LUHMES (cell line): ENCODE measurements around a stretch of chrX.

- PRO-cap: no peak
Measured at GRCh38 chrX:65197714-65198269, 163.2 kb downstream of the ZC3H12B start.

GRCh38 chrX:65531102-65531502 lies 3.5 kb downstream of the LAS1L start:
- PRO-cap: no peak

DNA sequence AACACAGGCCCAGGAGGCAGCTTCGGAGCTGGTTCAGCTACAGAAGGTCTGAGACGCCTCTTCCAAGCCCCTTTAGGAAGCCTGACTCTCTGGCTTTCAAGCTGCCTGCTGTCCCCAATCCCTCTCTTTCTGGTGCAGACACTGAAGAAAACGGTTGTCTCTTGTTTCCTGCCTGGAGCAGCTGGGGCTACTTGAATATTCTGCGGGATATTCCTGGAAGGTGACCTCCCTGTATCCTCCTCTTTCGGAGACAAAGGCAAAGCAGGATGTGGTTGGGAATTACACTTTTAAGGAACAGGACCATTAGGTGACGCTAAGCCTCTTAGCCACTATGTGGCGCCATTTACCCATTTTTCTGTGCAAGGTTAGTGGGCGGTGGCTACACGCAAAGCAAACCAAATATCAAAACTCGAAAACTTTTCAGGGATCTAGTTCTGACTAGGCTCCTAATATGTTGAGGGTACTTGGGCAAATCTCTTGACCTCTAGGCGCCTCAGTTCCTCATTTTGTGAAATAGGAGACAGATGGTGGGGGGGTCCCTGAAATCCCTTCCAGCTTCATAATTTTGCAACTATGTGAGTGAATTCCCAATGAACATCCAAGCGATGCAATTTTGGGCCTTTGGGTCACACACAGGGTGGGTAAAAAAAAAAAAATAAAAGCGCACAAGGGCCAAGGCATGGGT lies 47.3 kb upstream of the LAS1L start:
- PRO-cap: no peak

DNA sequence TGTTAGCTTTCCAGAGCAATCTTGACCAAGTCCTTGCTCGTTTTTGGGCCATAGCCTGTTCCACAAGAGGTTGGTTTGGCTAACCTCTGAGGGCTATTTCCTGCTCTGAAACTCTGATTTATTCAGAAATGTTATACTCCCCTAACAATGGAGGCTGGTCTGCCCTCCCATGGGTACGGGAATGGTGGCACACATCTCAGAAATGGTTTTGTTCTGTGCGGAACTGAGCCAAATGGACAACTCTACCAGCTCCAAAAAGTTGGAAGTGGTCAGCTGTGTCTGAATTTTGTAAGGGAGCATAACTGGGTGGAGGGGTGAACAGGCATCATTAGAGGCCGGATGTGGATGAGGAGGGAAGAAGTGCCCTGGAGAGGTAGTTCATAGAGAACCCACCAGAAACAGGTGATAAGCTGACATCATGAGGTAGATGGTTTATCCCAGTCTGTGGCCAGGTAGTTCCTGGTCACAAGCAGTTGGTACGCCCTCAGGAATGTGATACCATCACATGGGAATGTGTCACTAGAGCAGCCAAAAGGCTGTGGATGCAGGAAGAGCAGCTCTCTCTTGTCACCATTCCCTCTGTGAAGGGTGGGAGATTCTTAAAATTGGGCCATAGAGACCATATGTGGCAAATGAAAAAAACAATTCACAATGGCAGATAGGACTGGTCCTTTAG lies 21.8 kb downstream of the MSN start:
- PRO-cap: no peak

GRCh38 chrX:65704087-65704624 lies 36.7 kb downstream of the MSN start:
- PRO-cap: no peak

- PRO-cap: no peak
Measured at GRCh38 chrX:65732964-65733497, 65.6 kb downstream of the MSN start.

GRCh38 chrX:66000352-66001424 lies 39.2 kb downstream of the VSIG4 start:
- PRO-cap: no peak

- PRO-cap: no peak
Measured at GRCh38 chrX:66942590-66942995, 303.7 kb upstream of the EDA2R start.

DNA sequence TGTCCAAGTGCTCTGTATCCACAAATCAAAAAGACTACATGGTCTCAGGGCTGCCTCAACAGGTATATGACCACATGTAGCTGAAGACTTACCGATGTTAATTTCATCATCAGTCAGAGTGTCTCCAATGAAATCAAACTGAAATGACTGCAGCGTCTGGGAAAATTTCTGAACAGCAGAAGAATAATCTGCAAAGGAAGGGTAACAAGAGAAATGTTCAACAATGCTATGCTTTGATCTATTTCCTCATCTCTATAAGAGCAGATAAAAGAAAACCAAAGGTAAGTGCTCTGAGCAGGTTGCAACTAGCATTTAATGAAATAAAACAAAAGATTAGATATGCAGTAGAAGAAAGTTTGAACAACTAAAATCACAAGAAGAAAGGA lies 134.4 kb downstream of the OPHN1 start:
- PRO-cap: no peak

DNA sequence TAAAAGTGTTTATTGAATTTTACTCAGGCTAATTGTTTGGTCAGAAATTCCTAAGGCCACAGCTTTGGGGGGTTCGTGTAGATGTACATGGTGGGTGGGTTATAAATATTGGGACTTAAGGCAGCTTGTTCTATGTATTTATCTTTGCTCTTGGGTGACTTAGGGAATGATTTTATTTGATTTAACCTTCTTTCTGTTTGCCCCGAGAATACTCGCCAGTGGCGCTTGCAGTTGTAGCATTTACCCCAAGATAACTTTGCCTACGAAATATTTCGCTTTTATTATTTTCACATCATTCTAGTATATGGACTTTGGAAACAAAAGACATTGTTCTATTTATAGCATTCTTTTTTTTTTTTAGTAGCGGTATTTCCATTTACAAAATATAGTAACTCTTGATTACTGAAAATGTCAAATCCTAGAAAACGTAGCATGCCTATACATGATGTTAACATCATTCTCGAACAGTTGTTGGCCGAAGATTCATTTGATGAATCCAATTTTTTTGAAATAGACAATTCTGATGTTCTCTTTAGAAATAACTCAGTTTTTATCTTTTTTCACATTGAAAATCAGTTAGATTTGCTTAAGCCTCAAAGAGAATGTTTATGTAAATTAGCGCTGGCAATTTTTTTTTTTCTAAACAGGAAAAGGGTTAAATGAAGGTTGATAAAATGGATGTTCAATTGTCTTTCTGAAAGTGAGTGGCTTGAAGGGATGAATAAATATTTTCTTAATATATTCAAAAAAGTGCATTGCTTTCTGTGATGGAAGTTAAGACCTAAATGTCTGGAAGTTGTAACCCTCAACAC lies 35.3 kb downstream of the YIPF6 start:
- PRO-cap: no peak

DNA sequence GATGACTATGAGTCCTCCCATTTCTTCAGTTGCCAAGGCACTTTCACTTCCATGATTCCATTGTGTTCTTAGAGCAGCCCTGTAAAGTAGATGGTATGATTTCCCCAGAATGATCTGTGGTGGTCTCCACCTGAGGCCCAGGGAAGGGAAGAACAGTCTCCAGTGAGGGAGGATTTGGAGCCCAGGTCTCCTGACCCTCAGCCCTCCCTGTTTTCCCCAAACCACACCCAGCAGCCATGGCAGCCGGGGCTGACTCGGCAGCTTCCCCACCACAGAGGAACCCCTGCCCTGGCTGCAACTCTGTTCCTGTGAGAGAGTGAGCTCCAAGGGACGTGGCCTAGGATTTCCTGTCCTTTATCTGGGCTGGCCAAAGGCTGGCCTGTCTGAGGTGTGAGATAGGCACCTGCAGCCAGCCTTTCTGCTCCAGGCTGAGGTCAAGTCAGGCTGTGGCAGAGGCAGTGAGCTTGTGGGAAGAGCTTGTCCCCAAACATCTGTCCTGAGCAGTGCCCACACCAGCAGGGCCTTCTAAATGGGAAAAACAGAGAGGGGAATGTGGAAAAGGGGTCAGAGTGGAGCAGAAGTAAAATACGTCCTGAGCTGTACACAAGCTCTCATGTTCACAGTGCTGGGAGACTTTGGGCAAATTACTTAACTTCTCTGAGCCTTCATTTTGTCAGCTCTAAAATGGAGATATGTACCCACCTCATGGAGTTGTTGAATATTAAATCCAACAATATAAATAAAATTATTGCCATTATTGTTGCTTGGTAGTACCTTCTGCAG lies 52.9 kb downstream of the STARD8 start:
- PRO-cap: no peak

- PRO-cap: no peak
Measured at GRCh38 chrX:68831958-68832860, 3.4 kb downstream of the EFNB1 start.

DNA sequence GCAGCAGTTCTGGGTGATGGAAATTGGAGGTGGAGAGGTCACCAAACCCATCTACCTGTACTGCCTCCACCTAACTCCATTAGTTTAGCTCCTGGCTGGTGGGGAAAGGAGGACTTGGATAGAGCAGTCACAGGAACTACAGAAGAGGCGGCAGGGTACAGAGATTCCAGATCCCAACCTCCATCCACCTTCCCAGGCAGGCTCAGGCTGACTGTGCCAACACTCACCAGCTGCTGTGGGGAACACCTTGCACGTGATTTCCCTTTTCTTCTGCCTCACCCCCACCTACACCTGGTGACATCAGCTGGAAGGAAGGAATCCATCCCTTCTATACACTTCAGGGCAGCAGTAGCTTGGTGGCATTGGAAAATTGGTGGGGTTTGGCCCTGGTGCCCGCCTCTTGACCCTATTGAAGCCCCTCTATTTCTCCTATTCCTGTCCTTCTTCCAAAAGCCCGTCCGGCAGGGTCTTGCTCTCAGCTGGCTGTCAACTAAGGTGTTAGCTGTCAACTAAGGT lies 41.6 kb downstream of the EFNB1 start:
- PRO-cap: no peak

GRCh38 chrX:69025937-69026335 lies 139.3 kb downstream of the PJA1 start:
- PRO-cap: no peak

DNA sequence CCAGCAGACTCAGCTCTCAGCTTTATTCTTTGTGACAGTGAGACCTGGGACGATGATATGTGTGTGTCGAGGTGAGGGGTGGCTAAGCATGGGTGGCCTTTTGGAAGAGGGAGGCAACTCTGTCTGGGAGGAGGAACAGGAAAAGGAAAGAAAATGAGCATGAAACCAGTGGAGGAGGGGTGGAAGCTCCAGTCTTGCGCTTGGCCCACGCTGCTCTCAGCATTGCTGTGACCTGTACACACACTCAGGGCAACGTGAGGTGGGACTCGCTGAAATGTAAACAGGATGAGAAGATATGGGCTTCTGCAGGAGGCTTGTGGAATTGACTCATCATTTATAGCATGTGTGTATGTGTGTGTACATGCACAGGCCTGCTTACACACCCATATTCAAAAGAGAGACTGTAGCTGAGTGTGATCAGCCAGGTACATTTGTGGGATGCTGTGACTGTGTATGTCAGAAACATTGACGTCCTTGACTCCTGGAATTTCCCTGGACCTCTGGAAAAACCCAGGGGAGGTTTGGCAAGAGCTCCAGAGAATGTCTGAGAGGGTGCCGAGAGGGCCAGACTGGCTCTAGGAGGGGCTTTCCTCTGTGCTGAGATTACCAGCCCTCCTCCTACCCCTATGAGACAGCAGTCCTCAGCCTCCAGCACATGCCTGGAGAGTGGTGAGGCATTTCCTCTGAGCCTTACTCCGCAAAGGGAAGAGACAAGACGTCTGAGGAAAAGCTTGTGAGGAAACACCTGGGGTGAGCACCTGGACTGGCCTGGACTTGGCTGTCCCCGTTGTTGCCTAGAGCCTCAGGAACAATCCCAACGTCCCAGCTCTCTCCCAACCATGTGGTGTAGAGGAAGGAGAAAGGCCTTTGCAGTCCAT lies 137.7 kb downstream of the PJA1 start:
- PRO-cap: no peak

DNA sequence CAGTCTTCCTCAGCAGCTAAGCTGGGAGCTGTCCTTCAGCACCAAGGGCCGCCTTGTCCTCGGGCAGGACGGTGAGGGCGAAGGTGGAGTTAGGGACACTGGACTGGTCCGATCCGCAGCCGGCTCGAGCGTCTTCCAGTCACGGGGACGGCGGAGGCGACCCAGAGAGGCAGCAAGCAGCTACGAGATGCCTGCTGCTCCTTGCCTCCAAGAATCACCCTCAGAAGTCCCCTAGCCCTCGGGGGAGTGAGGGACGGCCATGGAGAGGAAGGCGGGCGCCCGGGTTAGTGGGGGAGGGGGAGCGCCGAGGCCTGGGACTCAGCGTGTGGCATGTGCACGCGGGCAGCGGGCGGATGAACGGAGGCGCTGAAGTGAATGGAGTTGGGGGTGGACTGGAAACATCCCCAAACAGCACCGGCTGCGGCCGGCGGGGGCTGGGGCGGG lies 264 bp upstream of the NALF2 start:
- PRO-cap: bidirectional peak, plus-strand start at position 53 of the sequence, minus-strand start outside the sequence; unidirectional peak, plus-strand start at position 137 of the sequence; bidirectional peak, plus-strand start outside the sequence, minus-strand start at position 374 of the sequence

DNA sequence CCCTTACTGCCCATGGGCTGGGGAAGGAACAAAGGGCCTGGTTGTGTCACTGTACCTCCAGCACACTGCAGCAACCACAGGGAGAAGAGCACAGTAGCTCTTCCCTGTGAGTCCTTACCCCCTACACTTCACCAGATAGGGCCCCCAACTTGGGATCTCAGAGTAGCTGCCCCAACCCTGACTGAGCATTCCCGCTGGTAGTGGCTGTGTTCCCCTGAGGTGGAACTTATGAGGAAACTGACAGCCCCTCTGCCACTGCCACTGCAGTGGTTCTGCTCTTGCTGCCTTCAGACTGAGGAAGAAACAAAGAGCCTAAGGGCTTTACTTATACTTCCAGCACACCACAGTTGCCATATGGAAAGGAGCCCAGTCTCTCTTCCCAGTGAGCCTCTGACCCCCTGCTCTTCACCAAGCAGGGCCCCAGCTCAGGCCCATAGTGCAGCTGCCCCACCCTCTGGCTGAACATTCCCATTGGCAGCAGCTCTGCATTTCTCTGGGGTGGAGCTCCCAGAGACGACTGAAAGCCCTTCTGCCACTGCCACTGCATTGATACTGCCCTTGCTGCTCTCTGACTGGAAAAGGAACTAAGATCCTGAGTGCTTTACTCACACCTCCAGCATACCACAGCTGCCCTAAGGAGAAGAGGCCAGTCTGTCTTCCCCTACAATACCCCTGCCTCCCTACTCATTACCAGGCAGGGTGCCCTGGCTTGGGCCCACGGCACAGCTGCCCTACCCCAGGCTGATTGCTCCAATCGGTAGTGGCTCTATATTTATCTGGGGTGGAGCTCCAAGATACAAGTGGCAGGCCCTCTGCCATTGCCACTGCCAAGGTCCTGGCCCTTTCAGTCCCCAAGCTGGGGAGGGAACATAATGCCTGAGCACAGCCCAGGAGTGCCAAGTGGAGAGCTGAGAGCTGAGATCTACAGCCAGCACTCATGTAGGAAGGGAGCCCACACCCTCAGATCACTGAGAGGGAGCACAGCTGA lies 36.2 kb downstream of the AWAT2 start:
- PRO-cap: unidirectional peak, minus-strand start at position 298 of the sequence

GRCh38 chrX:70165771-70166531 lies 11.3 kb upstream of the DGAT2L6 start:
- PRO-cap: no peak

- PRO-cap: no peak
Measured at GRCh38 chrX:70490615-70491001, 46.0 kb downstream of the DLG3 start.

GRCh38 chrX:71099786-71100312 lies 4.2 kb downstream of the FOXO4 start:
- PRO-cap: no peak